ENCODE results near the genes PAM16, NAGPA and EEF2KMT.

DNA sequence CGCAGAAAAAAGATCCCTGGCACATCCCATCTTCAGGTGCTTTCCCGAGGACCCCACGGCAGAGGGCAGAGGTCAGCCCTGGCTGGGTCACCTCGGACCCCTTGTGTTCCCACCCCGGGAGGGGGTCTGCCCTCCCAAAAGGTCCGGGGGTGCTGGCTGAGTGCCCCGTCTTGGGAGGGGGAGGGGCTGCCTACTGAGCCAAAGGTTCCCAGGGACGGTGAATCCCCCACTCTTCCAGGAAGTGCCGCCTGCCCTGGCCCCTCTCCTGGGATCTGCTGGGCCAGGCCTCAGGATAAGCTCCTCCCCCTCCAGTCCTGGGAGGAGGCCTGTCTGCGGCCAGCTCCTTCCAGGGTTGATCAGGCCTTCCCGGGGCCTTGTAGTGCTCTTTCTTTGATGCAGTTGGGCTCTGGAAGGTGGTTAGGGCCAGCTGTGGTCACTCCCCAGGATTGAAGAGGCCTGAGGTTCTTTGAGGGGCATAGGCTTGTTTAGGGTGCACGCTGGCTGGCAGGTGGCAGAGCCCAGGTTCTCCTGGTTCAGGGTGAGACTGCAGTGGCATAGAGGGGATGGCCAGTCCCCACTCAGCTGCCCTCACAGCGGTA is 8.2 kb downstream of the GLIS2 start:
- PRO-cap = bidirectional peak, plus-strand start at position 311 of the sequence, minus-strand start at position 274 of the sequence

- PRO-cap = bidirectional peak, plus-strand start at chr16:4351530, minus-strand start at chr16:4351293
These were observed at the start of gene PAM16 for GRCh38 chr16:4350486-4351824. Gene PAM16 (minus strand): TSS chr16:4351321.

GRCh38 chr16:4352151-4353104 is 1.3 kb upstream of the PAM16 start:
- PRO-cap = no peak

DNA sequence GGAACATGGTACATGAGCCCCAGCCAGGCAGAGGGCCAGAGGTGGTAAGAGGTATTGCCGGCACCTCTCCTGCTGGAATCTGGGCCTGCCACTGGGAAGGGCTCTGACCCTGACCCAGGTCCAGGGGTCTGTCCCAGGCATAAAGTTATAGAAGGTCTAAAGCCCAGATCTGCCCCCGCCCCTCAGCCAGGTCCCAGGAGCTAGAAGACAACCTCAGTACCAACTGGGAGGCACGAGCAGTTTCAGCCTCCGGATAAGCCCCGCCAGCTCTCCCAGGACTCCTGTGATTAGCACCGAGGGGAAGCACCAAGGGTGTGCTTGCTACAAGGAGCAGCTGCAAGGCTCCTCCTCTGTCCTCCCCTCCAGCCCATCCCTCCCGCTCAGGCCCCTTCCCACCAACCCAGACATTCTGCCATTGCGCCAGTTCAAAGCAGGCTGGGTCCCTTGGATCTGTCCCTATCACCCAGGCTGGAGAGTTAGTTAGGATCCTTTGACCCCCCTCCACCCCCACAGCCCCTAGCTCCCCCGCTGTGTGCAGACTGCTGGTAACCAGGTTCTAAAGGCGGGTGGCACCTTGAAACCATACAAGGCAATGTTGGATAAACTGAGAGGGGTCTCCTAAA is 2.2 kb upstream of the VASN start:
- PRO-cap = no peak

GRCh38 chr16:4395402-4395840 is 21.0 kb downstream of the CORO7 start:
- PRO-cap = no peak

DNA sequence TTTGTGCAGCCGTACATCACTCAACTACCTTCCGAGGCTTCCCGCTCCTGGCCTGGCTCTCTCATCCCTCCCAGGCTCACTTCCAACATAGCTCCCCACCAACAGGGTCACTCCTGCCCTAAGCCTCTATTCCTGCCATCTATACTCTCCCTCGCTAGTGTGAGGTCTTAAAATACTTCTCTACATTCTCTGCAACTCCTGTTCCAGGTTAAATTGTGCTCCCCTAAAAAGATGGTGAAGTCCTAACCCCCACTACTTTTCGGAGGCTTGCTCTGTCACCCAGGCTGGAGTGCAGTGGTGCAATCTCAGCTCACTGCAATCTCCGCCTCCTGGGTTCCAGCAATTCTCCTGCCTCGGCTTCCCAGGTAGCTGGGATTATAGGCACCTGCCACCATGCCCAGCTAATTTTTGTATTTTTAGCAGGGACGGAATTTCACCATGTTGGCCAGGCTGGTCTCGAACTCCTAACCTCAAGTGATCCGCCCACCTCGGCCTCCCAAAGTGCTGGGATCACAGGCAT is 10.6 kb downstream of the CORO7 start:
- PRO-cap = no peak

- PRO-cap = no peak
These were observed 9.0 kb downstream of the ANKS3 start for GRCh38 chr16:4725059-4725563.

DNA sequence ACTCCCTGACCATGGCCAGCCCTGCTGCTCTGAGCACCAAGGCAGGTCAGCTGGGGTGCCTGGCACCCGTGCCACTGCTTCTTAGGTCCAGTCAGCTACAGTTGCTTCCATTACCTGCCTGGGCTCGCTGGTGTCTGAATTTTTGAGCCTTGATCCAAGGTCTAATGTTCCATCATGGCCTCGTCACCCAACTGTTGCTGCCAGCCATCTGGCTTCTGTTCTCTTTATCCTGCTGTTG is 16.7 kb downstream of the GLYR1 start:
- PRO-cap = no peak

GRCh38 chr16:4891989-4893069 is 44.6 kb downstream of the PPL start:
- PRO-cap = unidirectional peak, minus-strand start at chr16:4892496

GRCh38 chr16:5002926-5003298 is 30.8 kb downstream of the NAGPA start:
- PRO-cap = no peak

- PRO-cap = bidirectional peak, plus-strand start at chr16:5033960, minus-strand start at chr16:5033870
These were observed at the start of gene NAGPA for GRCh38 chr16:5033752-5034079. Gene NAGPA (minus strand): TSS chr16:5033935.

- PRO-cap = no peak
These were observed 11.1 kb downstream of the ALG1 start for GRCh38 chr16:5082515-5083309.

DNA sequence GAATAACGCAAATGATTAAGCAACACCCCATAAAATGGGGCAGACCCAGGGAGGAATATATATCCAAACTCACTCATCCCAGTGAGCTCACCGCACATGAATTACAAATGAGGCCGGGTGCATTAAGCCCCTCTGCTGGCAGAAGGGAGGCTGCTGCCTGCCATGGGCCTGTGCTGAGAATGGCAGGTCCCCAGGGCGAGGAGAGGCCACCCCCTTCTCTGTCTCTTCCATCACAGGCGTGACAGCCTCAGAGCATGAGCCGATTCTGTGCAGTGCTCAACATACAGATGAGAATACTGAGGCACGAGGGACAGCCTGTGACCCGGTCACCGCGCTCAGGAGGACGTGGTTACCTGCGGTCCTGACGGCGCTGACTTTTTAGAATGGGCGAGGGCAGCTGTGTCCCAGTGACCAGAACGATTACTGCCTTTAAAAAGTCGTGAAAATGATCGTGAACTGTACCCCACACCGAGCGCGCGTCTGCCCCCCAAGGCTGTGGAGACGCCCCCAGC is 612 bp downstream of the EEF2KMT start:
- PRO-cap = no peak

GRCh38 chr16:5097439-5098344 is at the start of gene EEF2KMT:
Gene EEF2KMT (minus strand): TSS chr16:5097795.
- PRO-cap = bidirectional peak, plus-strand start at chr16:5097943, minus-strand start at chr16:5097795; unidirectional peak, plus-strand start at chr16:5098137; unidirectional peak, minus-strand start at chr16:5098233

DNA sequence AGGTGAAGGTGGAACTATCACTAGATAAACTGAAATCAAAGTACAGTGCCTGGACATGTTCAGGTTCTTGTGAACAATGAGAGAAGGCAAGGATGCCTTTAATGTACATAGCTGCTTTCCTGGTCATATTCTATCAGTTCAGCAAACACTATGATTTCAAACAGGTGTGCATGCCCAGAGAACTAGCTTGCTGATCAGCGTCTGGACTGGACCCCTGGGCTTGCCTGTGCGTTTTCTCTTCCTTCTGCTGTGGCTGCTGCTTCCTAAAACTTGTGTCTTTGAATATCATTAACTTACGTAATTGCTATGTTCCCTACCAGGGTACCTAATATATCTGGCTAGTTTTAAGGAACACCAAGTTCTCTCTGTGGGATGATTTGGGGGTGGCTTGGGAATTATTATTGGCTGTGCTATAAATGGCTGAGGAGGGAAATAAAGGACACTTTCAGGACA is 707.7 kb downstream of the RBFOX1 start:
- PRO-cap = no peak

DNA sequence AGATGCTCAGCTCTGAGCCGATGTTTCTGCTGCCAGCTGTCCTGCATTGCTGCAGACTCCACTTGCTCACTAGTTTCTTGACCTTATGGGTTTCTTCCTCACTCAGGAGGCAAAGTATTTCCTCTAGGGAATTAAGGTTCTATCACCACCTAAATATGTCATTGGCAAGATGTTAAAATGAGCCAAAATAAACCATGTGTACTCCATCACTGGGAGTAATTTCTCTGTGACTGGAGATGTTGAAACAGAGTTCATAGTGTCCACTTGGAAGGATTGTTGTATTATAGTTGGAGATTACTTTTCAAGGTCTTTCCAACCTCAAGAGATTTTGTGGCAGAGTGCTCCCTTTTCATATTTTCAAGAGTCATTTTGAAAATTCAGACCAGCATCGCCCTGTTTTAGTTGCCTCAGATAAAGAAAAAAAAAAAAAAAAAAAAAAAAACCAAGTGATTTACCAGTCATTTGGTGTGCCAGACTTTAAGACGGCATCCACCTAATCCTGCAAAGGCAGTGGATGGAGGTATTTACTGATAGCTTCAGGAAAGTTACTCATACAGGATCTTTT is 1255.1 kb downstream of the TMEM114 start:
- PRO-cap = no peak

DNA sequence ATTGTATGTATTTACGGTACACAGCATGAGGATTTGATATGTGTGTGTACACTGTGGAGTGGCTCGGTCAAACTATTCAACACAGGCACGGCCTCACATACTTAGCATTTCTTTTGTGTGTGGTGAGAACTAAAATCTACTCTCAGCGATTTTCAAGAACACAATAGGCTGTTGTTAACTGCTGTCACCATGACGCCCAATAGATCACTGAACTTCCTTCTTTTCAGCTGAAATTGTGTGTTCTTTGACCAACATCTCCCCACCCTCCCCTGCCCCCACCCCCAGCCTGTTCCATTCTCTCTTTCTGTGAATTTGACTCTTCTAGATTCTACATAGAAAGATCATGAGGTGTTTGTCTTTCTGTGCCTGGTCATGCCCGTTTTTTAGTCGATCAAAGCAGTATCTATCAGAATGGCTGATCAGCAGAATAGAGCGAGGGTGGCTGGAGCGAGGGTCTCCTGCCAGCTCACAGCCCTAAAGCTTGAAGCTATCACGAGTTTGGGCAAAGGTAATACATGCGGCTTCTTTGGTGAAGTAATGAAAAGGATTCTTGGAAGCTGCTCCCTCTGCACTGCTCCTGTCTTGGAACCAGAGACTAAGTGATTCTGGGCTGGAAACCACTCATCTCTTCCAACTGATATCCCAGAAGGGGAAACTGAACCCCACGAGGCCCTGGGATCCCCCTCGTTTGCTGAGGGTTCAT is 18.8 kb downstream of the TMEM114 start:
- PRO-cap = no peak

DNA sequence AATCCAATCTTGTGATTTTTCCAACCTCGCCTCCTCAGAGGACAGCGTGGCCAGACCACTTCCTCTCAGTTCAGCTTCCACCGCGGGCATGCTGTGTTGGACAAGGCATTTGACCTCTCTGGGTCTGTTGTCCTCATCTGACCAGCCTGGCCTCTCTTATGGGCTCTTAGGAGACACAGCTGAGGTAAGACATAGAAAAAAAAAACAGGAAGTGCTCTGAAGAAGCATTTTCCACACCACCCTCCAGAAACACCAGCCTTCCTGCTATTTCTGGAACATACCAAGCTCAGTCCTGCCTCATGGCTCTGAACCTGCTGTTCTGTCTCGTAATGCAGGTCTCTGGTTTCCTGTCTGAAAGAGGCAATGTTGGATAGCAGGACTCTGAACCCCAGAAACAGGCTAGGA is 8.2 kb downstream of the TMEM114 start:
- PRO-cap = no peak

DNA sequence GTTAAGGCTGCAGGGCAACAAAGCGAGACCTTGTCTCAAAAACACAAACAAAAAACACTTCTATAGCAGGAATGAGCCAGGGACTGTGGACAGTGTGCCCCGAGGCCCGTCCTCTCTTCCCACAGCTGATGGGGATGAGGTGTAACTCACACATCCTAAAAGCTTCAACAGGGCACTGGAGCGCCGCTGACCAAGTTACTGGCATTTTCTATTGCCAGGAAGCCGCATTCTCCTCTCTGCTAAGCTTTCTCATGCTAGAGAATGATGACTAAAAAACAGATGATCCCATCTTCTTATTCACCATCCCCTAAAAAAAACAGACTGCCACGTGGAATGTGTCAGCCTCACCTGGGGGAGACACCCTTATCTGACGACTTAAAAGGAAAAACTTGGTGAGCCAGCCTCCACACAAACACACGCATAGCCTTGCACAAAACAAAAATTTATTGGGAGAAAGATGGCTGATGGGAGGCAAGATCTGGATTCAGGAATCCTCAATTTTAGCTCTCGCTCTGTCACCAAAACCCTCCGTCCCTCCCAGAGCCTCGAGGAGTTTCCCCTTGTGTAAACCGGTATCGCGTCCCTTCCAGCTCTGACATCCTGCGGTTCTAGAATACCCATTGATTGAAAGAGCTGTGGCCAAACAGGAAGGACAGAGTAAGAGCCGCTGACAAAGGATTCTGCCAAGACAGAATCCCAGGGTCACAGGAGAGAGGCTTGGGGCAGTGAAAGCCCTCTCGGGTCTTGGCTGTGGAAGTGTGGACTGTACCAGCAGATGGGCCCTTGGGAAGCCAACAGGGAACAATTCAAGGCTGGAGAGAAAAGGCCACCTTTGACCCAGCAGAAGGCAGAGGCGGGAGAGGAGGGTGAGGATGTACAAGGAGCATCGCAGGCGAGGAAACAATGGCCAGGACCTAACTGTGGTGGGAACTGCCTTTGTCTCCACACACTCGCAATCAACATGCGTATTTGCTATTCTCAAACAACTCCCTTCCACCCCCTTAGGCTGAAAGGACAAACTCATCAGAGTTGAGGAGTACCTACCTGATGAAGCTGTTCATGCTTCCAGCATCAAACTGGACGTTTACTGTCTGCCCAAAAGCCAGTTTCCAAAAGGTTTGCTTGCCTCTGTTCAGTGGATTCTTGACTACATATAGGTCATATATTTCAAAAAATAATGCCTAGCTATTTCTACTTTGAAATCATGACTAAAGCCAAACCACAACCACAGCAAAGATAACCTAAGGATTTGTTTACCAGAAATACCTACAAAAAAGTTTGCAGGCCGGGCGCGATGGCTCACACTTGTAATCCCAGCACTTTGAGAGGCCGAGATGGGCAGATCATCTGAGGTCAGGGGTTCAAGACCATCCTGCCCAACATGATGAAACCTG is 15.8 kb downstream of the CARHSP1 start:
- PRO-cap = no peak

- PRO-cap = no peak
These were observed 13.3 kb downstream of the LITAFD start for GRCh38 chr16:8895491-8895841.